Heart (tissue), 3 donors: ENCODE data around the genes MRPS5 and ZNF892.

DNA sequence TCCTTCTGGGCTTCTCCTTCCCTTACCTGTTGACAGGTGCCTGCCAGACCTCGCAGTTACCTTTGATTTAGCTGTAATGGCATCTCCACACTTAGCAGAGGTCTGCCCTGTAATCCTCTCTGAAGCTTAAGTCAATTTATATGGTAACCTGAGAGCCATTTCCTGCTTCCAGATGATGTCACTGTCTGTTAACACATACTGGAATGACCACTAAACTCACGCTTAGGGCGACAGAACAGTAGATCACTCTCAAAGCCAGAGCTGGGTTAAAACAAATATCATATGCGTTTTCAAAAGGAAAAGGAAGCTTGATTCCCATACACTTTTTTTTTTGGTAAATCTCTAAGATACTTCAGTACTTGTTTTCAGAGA, 29.5 kb upstream of the FOXI3 start:
- RAMPAGE, long total RNA, 2 experiments, result no peak in any of the 2 experiments

DNA sequence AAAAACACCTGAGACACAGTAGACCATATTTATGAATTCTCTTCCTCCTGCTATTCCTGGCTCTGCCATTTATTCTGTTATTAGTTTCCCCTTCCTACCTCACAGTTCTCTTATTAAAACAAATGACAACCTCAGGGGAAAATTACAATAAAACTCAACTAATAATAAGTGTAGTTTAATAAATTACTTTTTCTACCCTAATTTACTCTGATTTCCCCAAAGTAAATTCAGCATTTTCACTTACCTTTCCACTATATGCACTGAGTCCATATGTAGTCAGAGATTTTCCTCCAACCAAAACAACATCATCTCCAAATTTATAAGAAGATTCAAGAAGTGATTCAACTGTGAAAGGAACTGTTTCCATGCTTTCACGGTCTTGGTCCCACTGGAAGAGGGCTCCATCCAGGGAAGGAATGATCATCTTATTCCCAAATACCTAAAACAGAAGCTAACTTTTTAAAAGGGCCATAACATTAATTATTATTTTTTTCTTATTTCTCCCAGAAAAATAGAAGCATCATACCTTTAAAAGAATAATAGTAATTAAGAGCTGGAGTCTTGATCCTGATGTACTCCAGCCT, 31.9 kb downstream of the EIF2AK3 start:
- RAMPAGE, long total RNA, 2 experiments, result no peak in any of the 2 experiments

- RAMPAGE, long total RNA, 2 experiments, result no peak in any of the 2 experiments
These were observed 58.6 kb downstream of the RPIA start for GRCh38 chr2:88749688-88750823.

DNA sequence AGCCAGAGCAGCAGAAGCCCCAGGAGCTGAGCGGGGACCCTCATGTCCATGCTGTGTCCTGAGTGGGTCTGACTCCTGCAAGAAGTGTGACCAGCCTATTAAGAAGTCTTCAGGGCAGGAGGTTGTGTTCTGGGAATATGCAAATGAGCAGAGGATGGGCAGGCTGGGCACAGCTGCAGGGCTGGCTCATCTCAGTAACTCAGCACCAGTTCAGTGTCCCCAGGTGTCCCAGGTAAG, 354.9 kb downstream of the RPIA start:
- RAMPAGE, long total RNA, 2 experiments, result no peak in any of the 2 experiments

DNA sequence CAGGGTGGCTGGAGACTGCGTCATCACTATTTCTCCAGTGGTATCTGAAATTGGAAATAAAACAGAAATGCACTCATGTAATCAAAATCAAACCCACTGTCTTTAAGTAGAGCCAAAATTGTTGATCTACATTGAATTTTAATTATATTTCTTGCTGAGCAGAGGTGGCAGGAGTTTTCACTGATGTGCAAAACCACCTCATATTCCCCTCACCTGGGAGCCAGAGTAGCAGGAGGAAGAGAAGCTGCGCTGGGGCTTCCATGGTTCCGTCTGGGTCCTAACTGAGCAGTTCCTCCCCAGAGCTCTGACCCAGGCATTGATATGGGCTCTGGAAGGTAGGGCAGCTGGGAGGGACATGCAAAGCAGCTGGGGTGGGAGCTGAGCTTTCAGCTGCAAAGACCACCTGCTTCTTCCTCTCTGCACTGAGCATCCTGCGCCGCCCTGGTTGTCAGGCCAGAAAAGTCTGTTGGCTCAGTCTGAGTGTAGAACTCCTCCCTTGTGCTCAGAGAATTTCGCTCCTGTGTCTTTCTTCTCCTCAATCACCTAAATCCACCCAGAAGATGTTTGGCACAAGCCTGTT, 394.0 kb downstream of the RPIA start:
- RAMPAGE, long total RNA, 2 experiments, result no peak in any of the 2 experiments

- RAMPAGE, long total RNA, 2 experiments, result no peak in any of the 2 experiments
These were observed 543.3 kb downstream of the RPIA start for GRCh38 chr2:89234654-89235193.

DNA sequence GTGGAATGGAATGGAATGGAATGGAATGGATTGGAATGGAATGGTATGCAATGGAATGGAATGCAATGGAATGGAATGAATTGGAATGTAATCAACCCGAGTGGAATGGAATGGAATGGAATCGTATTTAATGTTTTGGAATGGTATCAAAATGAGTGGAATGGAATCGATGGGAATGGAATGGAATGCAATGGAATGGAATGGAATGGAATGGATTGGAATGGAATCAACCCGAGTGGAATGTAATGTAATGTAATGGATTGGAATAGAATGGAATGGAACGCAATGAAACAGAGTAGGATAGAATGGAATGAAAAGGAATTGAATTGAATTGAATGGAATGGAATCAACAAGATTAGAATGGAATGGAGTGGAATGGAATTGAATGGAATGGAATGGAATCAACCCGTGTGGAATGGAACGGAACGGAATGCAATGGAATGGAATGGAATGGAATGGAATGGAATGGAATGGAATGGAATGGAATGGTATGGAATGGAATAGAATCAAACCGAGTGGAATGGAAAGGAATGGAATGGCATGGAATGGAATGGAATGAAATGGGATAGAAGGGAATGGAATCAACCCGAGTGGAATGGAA, 1146.3 kb downstream of the RPIA start:
- RAMPAGE, long total RNA, 2 experiments, result no peak in any of the 2 experiments

DNA sequence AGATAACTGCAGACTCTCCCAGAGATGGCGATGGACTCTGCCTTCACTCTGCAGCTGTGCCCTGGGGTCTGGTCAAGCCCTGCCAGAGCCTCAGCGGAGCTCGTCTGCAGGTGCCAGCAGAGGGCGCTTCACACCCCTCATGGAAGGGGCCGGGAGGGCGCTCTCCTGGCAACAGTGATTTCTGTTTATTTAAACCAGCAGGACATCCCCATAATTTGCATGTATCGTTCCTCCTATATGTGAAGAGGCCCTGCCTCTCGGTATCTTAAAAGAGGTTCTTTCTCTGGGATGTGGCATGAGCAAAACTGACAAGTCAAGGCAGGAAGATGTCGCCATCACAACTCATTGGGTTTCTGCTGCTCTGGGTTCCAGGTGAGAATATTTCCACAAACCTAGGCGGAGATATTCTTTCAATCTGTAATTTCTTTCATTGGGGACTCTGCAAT, 1329.9 kb downstream of the RPIA start:
- RAMPAGE, long total RNA, 2 experiments, result no peak in any of the 2 experiments

DNA sequence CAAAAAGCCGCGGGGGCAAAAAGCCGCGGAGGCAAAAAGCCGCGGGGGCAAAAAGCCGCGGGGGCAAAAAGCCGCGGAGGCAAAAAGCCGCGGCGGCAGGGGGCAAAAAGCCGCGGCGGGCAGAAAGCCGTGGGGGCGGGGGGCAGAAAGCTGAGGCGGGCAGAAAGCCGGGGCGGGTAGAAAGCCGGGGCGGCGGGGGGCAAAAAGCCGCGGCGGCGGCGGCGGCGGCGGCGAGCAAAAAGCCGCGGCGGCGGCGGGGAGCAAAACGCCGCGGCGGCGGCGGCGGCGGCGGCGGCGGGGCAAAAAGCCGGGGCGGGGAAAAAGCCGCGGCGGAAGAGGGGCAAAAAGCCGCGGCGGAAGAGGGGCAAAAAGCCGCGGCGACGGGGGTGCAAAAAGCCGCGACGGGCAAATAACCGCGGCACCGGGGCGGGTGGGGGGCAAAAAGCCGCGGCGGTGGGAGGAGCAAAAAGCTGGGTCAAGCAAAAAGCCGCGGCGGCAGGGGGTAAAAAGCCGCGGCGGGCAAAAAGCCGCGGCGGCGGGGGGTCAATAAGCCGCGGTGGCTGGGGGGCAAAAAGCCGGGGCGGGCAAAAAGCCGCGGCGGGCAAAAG, 1633.1 kb downstream of the RPIA start:
- RAMPAGE, long total RNA, 2 experiments, result no peak in any of the 2 experiments

DNA sequence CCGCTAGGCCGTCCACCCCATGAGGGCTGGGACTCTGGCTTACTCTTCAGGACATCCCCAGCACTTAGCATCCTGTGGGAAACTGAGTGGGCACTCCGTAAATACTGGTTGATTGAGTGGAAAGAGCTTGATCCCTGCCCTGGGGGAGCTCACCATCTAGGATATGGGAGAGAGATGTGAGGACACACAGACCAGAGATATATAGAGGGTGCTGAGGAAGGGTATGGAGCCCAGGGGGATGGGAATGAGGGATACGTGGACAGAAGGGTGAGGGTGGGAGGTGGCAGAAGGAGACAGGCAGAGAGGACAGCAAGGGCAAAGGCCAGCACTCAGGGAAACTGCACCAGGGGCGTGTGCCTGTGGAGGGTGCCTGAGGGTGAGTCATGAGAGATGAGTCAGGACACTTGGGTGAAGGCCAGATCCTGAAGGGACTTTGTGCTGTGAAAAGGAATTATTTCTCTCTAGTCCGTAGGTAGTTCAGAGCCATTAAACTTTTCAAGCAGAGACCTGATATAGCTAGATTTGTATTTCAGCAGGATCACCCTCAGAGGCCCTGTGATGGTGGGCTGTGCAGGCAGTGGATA, 2820.8 kb upstream of the AQP7B start:
- RAMPAGE, long total RNA, 2 experiments, result no peak in any of the 2 experiments

DNA sequence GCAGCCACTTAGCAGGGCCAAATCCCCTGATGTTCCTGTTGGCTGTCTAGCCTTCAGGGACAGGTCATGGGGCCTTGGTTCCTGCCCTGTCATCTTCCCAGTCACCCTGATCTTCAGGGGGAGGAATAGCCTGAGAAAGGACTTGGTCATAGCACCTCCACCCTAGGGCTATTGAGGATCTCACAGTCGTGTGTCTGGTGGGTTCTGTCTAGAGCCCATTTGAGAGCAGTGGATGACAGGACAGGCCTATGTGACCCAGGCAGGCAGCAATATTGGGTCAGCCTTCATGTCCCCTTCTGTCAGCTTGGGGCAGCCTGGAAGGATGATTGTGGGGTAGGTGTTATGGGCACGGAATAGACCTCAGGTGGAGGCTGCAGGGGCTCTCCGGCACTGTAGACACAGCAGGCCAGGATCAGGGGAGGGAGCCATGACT, 2815.7 kb upstream of the AQP7B start:
- RAMPAGE, long total RNA, 2 experiments, result no peak in any of the 2 experiments

GRCh38 chr2:95047857-95048132, 22.3 kb downstream of the MAL start:
- RAMPAGE, long total RNA, 2 experiments, result no peak in any of the 2 experiments

- RAMPAGE, long total RNA, 2 experiments, result start-site peak on the minus strand in 2 of 2 experiments, at chr2:95121782-95122009 at its widest, 1,631 to 5,499 reads per replicate
These were observed at the start of gene MRPS5 for GRCh38 chr2:95120952-95122354. MRPS5 (minus strand) TSS chr2:95121808.

- RAMPAGE, long total RNA, 2 experiments, result start-site peak on the minus strand in 1 of 2 experiments, at chr2:95207418-95207462 at its widest, 11 to 15 reads per replicate
These were observed at the start of gene ZNF892 for GRCh38 chr2:95206904-95208301. ZNF892 (plus strand) TSS chr2:95207521.

DNA sequence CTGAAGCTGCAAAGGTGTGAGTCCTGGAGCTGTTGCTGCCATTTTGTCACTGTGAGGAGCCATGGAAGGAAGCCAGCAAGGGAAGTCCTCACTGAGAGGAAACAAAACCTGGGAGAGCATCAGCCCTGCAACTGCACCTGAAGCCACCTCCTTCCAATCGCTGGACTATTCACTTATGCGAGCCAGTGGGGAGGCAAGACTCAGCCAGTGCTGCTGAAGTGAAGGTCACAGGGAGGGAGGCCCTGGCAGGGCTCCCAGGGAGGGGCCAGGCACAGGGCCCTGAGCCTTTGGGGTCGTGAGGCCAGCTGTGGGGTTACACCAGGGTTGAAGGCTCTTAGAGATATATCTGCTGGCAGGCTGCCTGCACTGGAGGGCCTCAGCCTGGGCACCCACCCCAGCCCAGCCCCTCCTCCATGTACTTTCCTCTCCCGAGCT, 10.7 kb upstream of the FAHD2A start:
- RAMPAGE, long total RNA, 2 experiments, result no peak in any of the 2 experiments

DNA sequence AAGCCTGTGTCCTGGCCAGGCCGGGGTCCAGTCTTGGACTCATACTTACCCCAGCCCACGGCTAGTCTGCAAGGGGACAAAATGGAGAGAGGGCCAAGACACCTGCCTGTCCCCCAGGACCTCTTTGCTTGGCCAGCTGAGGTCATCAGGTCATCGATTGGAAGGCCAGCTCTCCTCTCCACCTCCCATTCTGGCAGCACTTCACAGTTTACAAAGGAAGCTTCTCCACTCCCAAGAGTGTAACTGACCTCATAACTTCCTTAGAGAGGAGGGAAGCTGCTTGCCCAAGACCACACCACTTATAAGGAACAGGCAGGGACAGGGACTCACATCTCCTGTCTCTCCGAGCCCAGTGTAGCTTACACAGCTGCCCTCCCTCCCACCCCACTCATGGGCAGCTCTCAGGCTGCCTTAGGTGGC, 33.6 kb downstream of the ADRA2B start:
- RAMPAGE, long total RNA, 2 experiments, result no peak in any of the 2 experiments

DNA sequence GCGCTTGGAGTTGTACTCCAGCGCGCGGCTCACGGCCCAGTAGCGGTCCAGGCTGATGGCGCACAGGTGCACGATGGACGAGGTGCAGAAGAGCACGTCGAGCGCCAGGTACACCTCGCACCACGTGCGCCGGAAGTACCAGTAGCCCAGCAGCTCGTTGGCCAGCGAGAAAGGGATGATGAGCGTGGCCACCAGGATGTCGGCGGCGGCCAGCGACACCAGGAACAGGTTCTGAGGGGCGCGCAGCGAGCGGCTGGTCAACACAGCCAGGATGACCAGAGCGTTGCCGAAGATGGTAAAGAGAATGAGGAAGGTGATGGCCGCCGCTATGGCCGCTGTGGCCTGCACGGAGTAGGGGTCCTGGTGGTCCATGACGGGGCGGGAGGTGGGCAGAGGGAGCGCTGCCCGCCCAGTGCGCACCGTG, 581 bp downstream of the ADRA2B start:
- RAMPAGE, long total RNA, 2 experiments, result no peak in any of the 2 experiments

GRCh38 chr2:96142523-96143477, 2.4 kb downstream of the DUSP2 start:
- RAMPAGE, long total RNA, 2 experiments, result no peak in any of the 2 experiments

DNA sequence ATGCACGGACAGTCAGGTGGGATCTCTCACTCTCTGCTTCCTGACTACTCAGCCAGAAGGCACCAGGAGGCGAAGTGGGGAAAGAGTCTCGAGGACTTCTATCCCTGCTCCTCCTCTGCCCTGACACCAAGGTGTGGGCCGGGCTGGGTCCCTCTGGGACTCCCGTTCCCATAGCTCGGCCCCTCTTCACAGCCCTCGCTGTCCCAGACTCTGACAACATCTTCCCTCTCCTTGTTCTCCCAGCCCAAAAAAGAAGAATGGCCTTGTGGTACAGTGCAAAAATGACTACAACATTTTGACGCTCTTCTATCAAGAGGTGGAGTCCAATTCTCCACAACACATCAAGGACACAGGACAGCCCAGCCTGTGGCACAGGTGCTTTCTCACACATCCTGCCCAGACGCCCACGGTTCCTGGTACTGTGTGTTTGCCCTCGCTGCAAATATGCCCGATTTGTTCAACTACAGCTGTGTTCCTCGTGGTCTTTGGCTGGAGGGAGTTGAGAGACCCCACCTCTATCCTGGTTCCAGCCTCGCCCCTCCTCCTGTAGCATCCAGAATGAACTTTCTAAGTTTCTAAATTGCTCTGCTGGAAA, 14.1 kb upstream of the DUSP2 start:
- RAMPAGE, long total RNA, 2 experiments, result no peak in any of the 2 experiments

DNA sequence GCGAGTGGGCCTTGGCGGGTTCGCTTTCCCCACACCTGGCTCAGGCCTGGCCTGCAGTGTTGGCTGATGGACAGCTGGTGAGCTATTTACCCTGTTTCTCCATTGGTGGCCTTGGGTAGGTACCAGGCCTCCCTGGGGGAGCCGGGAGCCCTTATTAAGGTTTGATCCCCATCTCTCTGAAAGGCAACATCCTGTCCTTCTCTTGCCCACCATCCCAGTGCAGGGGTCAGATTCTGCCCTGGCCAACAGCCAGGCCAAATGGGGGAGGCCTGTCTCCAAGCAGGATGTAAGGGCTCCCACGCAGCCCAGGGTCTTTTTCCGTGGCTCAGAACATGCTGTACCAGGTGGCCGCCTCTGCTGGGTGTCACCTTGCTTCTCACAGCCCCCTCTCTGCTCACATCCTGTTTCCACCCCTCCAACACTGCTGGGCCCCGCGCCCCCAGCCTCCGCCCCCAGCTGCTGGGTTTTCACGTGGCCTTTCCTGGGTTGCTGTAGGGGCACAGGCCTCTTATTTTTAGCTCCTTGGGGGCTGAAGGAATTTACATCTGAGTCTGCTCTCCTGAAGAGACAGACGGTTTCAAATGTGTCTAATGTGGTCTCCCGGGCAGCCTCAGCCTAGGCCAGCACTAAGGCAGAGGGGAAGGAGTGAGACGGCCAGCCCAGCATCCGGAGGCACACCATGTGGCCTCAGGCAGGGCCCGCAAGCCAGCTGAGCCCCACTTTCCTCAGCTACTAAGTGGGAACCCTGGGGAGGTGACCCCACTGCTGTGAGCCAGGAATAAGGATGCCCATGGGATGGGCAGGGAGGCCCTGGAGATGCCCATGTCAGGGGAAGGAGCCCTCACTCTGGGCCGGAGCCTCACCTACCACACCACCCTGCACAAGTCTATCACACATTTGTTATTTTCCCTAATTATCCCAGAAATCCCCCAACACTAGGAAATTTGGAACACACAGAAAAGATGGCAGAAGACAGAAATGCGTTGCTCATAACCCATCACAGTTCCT, 18.6 kb upstream of the DUSP2 start:
- RAMPAGE, long total RNA, 2 experiments, result no peak in any of the 2 experiments